Pericardium fibroblast (primary cell): ENCODE measurements around a stretch of chr14.

GRCh38 chr14:68199595-68200423 is 380.2 kb downstream of the RAD51B start:
- RAMPAGE, long total RNA = no peak

- RAMPAGE, long total RNA = no peak
Measured at GRCh38 chr14:68247781-68248199, 428.2 kb downstream of the RAD51B start.

GRCh38 chr14:68248778-68249491 is 429.4 kb downstream of the RAD51B start:
- RAMPAGE, long total RNA = no peak

DNA sequence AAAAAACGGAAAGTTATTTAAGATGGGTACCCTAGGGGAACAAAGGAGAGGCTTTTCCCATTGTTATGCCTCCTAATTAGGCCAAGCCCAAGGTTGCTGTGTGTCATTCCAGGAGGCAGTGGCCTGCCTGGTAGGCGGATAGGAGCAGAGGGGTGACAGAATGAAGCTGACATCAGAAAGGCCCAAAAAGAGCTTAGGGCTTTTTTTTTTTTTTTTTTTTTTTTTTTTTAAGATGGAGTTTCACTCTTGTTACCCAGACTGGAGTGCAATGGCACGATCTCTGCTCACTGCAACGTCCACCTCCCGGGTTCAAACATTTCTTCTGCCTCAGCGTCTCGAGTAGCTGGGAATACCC is 342.9 kb downstream of the ZFP36L1 start:
- RAMPAGE, long total RNA = no peak

- RAMPAGE, long total RNA = no peak
Measured at GRCh38 chr14:68451832-68452522, 340.9 kb downstream of the ZFP36L1 start.

DNA sequence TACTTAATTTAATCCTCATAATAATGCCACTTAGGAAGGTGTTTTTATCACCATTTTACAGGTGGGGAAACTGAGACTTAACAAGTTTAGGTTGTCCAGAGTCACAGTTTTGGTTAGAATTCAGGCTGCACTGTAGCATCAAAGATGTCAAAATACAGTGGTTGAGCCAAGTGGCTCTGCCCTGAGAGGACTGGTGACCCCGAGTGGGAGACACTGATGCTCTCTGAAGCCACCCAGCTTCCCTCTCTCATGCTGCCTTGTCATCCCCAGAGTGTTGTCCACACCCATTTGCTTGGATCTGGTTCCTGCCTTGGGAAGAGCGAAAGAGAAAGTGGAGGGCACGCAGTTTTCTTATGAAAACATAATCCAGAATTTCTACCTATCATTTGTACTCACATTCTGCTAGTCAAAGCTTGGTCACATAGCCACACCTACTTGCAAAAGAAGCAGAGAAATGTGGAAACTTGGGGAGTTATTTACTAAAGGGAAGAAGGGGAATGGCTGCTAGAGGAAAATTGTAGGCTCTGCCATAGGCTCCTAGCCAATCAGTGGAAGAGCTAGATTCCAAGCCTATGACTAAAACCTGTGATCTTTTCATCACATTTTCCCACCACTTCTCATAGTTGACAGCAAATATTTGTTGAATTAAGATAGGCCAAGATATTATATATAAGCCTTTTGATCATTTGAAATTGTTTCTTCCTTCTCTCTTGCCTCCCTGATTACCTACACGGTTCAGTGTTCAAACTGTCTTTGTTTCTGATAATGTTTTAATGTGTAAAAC is 326.4 kb downstream of the ZFP36L1 start:
- RAMPAGE, long total RNA = no peak

DNA sequence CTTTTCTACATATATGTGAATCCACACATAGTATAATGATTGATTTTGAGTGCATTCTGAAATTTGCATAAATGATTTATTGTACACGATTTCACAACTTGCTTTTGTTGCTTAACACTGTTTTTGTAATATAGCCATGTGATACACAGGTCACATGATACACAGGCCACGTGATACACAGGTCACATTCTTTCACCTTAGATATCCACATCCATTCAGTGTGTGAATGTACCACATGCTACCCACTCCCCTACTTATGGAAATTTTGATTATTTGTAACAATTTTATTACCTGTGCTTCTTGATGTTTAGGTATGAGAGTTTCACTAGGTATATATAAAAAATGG is 319.0 kb downstream of the ZFP36L1 start:
- RAMPAGE, long total RNA = no peak

- RAMPAGE, long total RNA = no peak
Measured at GRCh38 chr14:68550856-68551779, 241.7 kb downstream of the ZFP36L1 start.

DNA sequence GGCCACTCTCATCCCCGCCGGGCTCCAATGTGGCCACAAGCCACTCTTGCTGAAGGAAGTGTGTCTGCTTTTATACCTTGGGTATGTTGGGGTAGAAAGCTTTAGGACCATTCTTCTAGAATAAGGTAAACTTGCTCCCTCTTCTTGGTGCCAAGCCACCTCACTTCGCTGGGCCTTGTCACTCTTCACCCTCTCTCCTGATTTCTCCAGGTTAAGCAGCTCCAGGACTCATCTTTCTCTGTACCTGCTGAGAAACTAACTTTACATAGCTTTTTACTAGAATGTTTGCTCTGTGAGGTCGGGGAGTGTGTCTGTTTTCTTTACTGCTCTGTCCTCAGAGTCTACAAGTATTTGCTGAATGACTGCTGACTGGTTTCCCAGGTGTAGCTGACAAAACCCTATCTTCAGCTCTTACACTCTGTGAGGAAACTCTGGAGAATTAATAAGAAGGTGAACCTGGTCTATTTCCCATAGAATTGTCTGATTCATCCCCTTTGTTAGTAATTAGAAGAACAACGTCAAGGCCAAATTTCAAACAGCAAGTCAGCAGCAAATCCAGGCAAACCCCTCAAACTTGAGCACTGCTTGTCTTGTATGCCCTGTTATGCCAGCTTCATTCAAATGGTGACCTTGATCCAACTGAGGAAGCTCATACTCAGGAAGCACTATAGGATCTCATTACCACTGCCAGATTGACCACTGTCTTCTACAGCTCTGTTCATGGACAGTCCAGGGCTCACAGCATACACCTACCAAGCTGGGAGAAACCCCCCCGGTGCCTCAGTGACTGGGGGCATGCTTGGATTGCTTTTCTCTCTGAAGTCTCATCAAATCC is 226.8 kb downstream of the ZFP36L1 start:
- RAMPAGE, long total RNA = no peak

GRCh38 chr14:68668925-68669553 is 123.8 kb downstream of the ZFP36L1 start:
- RAMPAGE, long total RNA = no peak

DNA sequence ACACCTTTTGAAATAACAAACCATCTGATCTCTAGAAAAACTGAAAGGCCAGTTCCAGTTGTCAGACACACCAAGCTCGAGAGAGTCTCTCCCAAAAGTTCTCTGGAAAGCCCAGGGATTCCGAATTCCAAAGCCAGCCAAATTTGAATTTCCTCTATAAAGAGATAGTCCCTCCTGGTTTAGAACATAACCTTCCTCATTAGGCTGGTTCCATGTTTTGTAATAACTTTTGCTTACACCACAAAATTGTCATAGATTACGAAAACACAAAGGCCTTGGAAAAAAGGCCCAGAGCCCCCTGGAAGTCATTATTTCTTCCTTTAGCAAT is 110.6 kb downstream of the ZFP36L1 start:
- RAMPAGE, long total RNA = no peak

DNA sequence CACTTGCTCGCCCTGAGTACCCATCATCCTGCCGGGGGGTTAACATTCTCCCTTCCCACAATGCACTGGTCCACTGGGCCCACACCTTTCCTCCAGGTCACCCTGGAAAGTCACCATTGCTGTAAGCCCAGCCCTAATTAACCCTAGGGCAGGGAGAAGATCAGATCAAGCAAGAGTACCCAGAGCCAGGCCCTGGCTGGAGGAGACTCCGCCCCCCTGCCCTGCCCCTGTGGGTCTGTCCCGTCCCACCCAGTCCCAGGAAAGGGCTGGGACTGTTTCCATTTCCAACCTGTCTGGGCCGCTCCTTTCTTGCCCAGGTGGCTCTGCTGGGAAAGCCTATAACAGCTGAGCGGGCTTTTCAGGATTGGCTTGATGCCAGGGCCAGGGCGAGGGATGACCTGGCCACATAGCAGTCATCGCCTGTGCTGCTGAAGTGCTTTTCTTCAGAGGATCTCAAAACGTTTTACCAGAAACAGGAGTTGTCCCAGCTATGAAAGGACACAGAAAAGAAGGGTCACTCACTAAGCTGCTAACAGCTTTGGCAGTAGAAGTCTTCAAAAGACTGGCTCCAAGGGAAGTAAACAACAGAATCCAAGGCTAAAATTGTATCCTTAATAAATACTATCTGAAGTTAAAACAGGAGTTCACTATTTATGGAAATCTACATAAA is 86.9 kb downstream of the ZFP36L1 start:
- RAMPAGE, long total RNA = no peak

- RAMPAGE, long total RNA = no peak
Measured at GRCh38 chr14:68741796-68742308, 51.0 kb downstream of the ZFP36L1 start.

- RAMPAGE, long total RNA = no peak
Measured at GRCh38 chr14:68790546-68791484, 2.1 kb downstream of the ZFP36L1 start.

GRCh38 chr14:68814336-68815395 is 21.8 kb upstream of the ZFP36L1 start:
- RAMPAGE, long total RNA = no peak

- RAMPAGE, long total RNA = no peak
Measured at GRCh38 chr14:68815396-68815745, 22.5 kb upstream of the ZFP36L1 start.

GRCh38 chr14:68890032-68890441 is 89.1 kb downstream of the ACTN1 start:
- RAMPAGE, long total RNA = no peak

DNA sequence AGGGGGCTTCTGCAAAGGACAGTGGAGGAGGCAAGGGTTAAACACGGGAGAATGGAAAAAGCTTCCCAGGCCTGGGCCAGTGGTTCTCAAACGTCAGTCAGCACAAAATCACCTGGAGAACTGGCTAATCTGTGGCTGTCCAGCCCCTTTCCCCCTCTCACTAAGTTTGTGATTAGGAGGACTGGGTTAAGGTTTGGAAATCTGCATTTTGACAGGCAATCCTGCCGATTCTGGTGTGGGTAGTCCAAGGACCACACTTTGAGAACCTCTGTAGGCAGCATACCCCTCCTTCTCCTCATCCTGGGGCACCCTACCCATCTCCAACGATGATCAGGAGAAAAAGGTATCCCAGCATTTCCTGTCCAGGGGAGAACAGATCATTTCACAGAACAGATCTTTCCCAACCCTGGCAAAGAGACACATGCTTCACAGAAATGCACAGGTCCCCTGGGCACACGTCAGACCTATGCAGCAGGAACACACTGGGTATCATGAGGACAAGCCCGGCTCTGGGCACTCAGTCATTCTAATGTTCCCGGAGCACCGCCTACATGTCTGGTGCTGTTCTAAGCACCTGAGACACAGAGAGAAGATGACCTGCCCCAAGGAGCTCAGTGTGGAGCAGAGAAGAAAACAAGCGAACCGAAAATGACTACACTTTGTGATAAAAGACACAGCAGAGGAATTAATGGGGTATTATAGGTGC is 56.3 kb downstream of the ACTN1 start:
- RAMPAGE, long total RNA = no peak

DNA sequence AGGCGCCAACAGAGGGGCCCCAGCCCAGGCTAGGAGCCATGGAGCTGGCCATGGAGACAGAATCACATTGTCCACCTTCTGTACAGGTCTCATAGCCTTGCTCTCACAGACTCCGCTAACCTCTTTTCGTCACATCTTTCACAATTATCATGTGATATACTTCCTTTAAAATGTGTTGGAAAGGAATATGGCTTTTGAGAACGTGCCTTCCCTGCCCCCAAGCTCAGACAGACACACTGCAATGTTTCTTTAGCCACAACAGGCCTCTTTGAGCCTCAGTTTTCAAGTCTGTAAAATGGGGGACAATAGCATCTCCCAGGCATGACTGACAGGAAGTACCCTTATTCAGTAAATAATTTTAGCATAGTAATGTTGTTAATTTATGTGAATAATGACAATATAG is 49.2 kb downstream of the ACTN1 start:
- RAMPAGE, long total RNA = no peak

DNA sequence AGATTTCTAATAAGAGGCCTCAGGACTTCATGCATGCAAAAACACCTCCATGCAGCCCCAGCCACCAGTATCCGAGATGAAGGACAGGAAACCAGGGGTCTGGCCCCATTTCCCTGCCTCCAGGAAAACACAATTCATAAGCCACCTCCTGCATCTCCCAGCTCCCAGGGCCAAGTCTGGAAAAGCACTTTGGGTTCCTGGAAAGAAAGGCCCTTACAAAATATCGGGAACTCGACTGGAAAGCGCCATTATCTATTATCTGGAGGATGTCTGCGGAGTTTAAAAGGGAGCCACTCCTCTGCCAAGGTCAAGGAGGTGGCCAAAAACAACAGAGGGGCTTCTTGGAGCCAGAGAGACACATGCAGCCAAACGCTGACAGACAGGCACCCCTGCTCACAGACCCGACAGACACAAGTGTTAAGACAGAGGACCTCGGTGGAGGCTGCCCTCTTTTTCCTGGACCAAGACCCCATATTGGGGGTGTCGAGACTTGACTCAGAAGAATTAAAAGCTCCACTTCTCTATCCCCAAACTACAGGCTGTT is 9.8 kb downstream of the ACTN1 start:
- RAMPAGE, long total RNA = no peak